Neural crest cell (in vitro differentiated cells): Measurements from ENCODE around the genes TGFB3, ESRRB and VASH1.

GRCh38 chr14:75229318-75229976, 49.2 kb upstream of the FOS start:
- PRO-cap = no peak

DNA sequence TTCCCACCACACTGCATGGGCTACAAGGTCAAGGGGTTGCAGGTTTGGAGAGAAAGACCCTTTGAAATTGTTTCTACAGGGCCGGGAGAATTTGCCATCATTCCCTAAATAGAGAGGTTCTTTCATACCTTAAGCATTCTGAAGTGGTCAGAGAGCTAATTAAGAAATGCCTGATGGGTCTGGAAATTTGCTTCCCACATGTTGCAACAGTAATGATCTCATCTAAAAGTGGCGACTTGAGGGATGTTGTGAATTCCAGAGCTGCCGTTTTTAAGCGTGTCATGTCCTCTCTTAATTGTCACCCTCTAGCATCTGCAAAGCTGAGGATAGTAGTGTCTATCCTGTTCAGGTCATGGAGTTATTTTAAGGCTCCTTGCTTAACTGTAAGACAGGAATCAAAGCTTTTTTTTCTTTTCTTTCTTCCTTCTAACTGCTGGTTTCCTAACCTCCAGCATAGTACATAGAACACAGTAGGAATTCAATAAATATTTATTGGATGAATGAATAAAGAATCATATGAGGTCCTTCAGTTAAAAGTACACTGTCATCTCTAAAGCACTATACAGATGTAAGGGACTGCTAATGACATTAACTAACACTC, 60.5 kb downstream of the FOS start:
- PRO-cap = no peak

GRCh38 chr14:75437717-75438490, 10.1 kb downstream of the JDP2 start:
- PRO-cap = no peak

GRCh38 chr14:75541961-75542300, 19.7 kb downstream of the BATF start:
- PRO-cap = no peak

GRCh38 chr14:75615035-75615623, 36.7 kb downstream of the FLVCR2 start:
- PRO-cap = no peak

DNA sequence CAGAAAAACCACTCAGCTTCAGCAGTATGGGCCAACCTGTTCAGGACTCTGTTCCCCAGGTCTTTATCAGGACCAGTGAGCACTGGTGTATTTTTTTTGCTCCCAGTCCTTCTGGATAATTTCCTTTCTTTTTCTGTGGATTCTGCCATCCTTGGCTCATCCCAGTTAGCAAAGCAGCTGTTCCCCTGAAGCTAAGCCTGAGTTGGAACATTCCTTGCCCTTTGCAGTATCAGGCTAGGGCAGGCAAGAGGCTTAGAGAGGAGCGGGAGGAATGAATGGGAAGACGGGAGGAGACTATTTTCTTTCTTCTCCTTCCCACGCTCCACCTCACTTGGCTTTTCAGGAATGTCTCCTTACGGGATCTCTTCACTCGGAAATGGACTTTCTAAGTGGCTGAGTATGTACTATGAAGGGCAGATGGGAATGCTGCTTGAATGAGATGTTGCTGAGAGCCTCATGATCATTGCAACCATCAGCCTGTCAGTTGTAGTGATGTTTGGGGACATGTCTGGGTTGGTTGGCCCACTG, 29.2 kb downstream of the ERG28 start:
- PRO-cap = no peak

GRCh38 chr14:75775302-75775828, 114.3 kb downstream of the TTLL5 start:
- PRO-cap = no peak

DNA sequence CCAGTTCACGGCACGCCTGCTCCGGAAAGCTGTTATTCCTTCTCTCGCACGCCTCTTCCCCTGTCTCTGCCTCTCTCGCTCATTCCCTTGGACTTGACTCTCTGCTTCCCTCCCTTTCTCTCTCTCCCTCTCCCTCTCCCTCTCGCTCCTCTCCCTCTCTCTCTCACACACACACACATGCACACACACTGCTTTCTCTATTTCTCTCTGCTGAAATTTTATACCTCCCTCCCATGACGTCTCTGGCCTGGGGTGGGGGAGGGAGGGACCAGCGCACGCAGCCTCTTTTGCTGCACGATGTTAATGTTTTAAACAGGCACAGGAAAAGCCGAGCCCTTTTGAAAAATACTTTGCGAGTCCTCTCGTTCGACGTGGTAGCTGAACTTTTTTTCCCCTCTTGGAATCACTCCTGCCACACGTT, at the start of gene TGFB3:
Gene TGFB3, minus strand, starts transcription at position 193 of the 421 bp plus-strand sequence.
- PRO-cap = bidirectional peak, plus-strand start outside the sequence, minus-strand start at position 68 of the sequence

GRCh38 chr14:76100335-76101020, 51.2 kb upstream of the GPATCH2L start:
- PRO-cap = no peak

GRCh38 chr14:76173779-76174751, 22.3 kb downstream of the GPATCH2L start:
- PRO-cap = no peak

DNA sequence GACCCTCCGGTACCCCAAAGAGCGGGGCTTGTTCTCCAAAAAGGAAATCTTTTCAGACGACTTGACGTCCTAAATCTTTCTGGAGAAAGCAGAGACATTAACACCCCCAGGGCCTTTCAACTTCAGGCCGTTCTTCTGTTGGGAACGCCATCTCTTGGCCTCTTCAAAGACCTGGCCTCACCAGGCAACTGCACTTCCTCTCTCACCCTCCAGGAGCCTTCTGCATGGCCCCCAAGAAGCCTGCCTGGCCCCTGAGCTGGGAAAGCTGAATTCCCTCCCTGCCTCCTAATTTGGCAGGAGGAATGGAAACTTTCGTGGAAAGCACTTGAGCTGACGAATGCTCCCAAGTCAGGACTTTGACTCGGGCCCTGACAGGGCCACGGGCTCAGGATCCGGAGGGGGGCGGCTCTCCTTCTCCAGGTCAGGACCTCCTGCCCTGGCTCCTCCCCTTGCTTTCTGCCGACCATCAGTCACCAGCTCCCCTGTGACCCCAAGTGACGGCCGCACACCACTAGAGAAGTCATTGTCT, 65.9 kb upstream of the ESRRB start:
- PRO-cap = no peak

GRCh38 chr14:76375870-76376486, at the start of gene ESRRB:
TSS of gene ESRRB (plus strand) at chr14:76376137.
- PRO-cap = no peak

DNA sequence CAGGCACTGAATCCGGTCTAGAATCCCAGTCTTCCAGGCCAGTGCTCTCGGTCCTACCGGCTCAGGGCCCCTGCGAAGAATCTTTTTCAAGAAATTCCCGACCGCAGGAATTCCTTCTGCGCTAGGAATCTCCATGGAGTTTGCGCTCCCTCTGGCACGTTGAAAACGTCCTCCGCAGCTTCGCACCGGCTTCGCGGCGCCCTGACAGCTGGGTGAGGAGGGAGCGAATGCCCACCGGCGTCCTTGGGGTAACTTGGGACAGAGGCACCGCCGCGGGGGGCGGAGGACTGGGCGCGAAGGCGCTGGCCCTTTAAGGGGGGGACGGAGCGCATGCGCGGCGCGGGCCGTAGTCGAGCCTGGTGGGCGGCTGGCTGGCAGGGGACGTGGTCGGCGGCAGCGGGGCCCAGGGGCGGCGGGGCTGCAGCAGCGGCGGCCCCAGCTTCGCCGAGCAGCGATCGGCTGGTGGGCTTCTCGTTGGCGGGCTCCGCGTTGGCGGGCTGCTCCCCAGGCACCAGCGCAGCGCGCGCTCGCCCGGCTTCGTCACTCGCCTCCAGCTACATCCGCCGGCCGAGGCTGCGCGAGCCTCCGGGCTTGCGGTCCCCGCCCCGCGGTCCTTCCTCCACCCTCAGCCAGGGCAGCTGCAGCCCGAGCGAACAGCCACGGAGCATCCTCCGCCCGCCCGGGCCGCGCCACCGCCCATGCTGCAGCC, at the start of gene VASH1:
Gene VASH1, plus strand, starts transcription at position 340 of the 709 bp plus-strand sequence.
- PRO-cap = bidirectional peak, plus-strand start at position 349 of the sequence, minus-strand start at position 491 of the sequence

DNA sequence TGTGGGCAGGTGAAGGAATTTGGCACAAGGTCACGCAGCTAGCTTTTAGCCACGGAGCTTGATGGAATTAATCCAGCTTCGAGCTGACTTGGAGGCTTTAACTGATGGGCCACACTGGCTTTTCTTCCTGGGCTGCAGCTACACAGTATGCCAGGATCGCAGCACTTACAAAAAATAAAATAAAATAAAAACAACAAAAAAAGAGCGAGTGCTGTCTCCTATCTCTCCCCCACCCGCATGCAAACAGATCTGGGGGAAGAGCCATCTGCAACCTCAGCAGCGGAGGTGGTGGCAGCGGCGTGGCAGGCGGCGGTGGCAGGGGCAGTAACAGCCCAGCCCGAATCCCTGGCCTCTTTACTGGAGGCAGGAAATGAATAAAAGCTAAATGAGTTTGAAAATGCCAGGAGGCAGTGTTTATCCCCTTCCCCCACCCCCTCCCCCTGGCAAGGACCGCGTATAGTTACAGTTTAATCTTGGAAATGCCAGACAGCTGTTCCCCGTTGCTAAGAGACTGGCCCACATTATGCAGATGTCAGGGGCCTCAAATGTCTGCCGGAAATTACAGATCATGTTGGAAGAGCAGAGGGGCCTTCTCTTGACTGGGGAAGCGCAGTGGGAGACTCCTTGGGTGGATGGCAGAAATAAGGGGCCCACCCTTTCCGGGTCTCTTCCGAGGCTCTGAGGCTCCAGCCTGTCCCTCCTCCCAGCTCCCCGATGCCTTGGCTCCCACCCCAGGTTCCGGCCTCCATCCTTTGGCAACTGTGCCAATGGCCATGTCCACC, 93.6 kb downstream of the LRRC74A start:
- PRO-cap = bidirectional peak, plus-strand start at position 548 of the sequence, minus-strand start at position 356 of the sequence

GRCh38 chr14:76930056-76930440, 98.5 kb downstream of the IRF2BPL start:
- PRO-cap = bidirectional peak, plus-strand start at chr14:76930237, minus-strand start at chr14:76930173

GRCh38 chr14:76930441-76930950, 98.0 kb downstream of the IRF2BPL start:
- PRO-cap = no peak

GRCh38 chr14:76957261-76957958, 71.1 kb downstream of the IRF2BPL start:
- PRO-cap = no peak

- PRO-cap = no peak
These were observed 21.4 kb downstream of the IRF2BPL start for GRCh38 chr14:77007015-77007700.

DNA sequence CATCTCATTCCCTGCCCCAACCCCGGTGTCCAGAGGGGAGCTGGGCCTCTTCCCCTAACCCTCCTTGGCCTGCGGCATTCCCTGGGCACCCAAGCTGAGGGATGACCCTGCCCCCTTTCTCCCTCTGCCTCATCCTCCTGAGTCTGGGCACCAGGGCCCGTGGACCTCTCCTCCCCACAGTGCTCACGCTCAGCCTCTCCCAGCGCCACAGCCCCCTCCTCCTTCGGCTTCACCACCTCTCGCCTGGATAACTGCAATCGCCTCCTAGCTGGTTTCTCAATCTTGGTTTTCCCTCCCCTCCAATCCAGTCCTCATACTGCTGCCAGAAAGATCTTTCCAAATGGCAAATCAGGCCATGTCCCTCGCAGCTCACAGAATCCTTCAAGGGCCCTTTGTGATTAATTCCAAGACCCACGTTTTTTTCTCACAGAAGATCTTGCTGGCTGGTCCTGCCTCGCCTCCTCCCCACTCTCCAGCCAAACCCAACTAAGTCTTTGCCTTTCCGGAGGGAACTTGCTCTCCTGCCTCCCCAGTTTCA, 16.2 kb downstream of the IRF2BPL start:
- PRO-cap = no peak

DNA sequence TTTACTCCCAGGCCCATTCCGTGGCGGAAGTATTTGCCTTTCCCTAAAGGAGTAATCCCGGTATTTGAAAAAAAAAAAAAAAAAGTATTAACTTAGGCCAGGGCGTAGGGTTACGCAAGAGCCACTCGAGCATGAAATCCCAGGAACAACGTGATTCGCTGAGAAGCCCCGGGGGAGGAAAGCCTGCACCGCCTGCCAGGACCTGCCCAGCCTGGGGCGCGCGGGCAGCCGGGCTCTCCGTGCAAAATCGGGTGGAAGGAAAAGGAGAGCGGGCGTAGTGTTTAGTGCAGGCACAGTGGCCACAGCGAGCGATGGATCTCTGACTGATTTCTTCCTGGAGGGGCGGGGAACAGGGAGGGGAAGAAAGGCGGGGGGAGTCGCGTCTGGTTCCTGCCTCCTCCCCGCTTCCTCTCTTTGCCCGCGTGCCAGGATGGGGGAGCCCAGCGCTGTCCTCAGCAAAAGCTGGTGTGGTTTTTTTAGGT, 4.8 kb upstream of the IRF2BPL start:
- PRO-cap = bidirectional peak, plus-strand start at position 244 of the sequence, minus-strand start at position 325 of the sequence